Measurements from ENCODE around the gene ABLIM3.

- PRO-cap = no peak
Measured at GRCh38 chr5:147510463-147510826, 577 bp upstream of the DPYSL3 start.

DNA sequence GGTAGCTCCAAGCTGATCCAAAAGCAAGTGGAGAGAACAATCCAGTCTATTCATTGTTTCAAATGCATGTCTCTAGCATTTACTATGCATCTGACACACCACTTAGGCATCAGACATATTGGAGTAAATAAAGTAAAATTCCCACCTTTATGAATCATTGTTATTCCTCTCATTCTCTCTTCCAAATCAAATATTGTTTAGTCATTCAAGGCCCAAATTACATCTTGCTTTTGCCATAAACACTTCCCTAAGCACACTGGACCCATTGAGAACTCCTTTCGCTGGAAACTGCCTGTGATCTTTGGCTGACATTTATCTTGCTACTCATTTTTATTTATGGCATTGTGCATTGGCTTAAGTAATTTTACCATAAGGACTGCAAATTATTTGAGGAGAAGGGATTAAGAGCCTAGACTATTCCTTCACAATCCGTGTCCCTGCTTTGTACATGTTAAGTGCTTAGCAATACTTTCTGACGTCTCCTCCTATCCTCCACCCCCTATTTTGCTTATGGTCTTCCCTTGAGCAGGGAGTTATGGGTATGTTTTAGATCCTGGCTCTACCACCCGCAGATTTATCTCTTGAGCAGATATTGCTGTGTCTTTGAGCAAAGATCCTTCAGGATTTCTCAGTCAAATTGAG is 7.4 kb downstream of the C5orf46 start:
- PRO-cap = no peak

- PRO-cap = no peak
Measured at GRCh38 chr5:147911437-147911796, 5.1 kb upstream of the C5orf46 start.

DNA sequence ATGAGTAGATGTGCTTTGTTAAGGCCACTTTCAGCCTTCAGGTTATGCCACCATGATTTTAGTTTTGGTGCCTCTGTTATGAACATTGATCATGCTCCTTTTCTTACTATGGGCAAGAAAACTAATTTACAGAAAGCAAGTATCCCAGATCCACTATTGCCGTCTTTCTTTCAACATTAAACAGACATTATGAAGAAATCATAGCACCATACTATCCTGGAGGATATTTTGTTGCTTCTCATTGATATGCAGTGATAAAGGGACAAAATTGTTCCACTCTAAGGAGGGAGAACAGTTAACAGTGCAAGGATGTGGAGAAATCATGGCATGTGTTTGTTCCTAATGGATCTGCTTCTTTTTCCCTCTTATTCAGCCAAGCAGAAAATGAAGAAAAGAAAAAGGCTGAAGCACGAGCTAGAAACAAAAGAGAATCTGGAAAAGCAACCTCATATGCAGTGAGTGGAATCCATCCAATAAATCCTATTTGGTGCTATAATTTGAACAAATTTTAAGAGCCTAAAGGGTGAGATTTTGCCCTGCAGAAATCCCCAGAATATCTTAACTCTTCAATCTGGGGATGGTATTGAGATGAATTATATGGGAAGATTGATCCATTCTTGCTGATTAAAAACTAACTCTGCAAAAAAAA is 35.2 kb downstream of the SPINK5 start:
- PRO-cap = no peak

GRCh38 chr5:148131020-148131604 is 37.2 kb upstream of the SPINK14 start:
- PRO-cap = no peak

GRCh38 chr5:148827245-148828195 is 1.1 kb downstream of the ADRB2 start:
- PRO-cap = no peak

- PRO-cap = no peak
Measured at GRCh38 chr5:148829799-148830411, 3.5 kb downstream of the ADRB2 start.

DNA sequence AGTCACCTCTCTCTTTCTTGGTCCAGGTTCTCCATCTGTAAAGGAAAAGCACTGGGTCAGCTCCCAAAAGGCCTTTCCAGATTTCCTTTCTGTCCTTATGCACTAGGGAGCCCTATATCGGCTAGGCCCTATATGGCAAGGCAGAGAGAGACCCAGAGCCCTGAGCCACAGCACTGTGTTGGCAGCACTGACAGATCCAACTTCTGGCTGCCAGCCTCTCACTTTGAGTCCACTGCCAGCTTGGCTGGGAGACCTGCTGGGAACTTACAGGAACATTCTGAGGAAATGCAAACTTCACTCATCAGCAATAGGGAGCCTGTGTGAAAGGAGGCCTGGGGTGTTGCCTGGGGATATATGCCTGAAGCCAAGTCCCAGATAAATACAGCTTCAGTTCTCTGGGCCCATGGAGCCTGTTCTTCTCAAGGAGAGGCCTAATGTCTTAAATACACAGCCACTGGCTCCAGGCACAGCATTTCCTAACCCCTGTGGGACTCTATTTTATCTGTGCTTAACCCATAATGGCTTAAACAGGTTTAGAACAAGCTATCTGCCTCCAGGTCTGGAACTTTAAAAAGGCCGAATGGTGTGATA is 78.0 kb downstream of the ADRB2 start:
- PRO-cap = no peak

GRCh38 chr5:148912452-148913553 is 86.4 kb downstream of the ADRB2 start:
- PRO-cap = no peak

GRCh38 chr5:148915503-148915789 is 89.0 kb downstream of the ADRB2 start:
- PRO-cap = no peak

DNA sequence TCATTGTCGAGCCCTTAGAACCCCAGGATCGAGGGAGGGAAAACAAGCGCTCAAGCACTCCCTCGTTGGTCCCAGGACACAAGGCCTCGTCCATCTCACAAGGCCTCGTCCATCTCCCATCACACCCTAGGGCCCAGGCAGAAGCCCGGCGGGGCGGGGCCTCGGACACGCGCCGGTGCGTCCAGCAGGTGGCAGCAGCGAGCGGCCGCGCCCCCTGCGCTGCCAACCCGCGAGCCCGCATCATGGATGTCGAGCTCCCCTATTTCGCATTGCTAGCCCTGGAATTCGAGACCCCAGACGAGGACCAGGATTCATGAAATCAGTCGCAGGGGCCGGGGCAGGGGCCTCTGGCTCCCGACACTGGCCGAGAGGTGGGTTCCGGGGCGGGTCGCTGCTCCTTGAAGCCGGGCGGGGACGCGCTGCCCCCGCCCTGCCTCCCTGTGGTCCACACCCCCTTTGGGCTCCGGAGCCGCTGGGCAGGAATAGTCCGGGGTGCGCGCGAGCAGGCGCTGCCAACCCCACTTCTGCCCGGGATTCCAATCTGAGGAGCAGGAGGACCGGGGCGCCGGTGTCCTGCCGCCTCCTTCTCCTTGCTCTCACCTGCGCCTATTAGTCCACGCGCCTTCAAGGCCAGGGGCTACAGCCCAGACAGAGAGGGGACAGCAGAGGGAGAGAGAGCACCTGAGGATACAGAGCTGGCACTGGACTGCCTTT is at the start of gene ABLIM3:
Gene ABLIM3 (plus strand): TSS at position 210 of the 714 bp plus-strand sequence.
- PRO-cap = bidirectional peak, plus-strand start at position 296 of the sequence, minus-strand start at position 116 of the sequence

DNA sequence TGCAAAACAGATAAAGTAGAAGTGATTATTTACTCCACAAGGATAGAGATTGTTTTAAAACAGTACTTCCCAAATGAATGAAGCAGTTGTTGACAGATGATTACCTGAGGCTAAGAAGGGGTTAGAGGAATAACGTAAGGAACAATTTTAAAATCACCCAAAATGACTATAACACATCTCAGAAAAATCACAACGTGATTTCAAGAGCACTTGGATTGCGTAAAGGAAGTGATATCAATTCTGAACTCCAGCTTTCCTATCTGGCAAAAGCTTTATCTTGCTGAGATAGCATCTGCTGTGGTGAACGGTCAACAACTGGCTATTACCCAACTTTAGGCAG is 9.0 kb downstream of the ABLIM3 start:
- PRO-cap = no peak

DNA sequence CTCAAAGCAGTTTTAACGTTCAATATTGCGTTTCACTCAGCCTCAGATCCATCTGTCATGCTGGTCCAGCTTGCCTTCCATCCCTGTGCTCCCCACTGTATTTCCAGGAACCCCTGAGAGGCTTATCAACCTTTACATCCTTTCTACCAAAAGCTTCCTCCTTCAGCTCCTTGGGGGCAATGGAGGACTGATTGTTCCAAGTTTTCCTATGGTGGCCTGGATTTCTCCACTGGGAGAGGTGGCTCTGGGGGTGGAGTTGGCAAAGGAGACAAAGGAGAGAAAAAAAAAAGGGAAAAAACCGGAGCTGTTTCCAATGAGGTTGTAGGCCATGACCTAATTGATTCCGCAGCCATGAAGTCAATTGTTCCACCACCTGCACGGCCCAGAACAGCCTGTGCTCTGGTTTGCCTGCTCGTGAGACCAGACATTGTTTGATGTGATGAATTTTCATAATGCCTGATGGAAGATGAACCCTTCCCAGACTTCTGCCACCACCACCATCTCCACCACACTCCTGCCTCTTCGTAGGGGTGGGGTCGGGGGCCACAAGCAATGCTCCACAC is 54.1 kb downstream of the ABLIM3 start:
- PRO-cap = no peak

- PRO-cap = no peak
Measured at GRCh38 chr5:149229655-149230044, 42.0 kb upstream of the AFAP1L1 start.

- PRO-cap = no peak
Measured at GRCh38 chr5:149284407-149285031, 12.9 kb downstream of the AFAP1L1 start.

DNA sequence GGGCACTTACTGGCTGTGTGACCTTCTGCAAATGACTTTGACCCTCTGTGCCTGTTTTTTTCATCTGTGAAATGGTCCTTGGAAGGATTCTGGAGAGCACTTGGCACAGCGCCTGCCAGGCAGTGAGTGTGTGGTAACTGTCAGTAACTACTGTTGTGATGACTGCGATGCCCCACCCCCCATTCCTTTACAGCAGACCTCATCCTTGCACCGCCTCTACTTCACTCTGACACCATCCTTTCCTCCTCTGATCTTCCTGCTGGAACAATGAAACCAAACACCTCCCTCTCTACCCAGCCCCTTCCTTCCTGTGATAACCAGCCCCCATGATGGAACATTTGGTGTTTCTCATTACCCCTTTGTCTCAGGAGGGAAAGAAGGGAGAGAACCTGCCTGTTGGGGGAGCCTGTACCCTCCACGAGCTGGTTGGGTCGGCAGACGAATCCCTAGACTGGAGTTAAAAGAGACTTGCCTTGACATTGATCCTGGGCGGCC is 34.4 kb upstream of the GRPEL2 start:
- PRO-cap = no peak

DNA sequence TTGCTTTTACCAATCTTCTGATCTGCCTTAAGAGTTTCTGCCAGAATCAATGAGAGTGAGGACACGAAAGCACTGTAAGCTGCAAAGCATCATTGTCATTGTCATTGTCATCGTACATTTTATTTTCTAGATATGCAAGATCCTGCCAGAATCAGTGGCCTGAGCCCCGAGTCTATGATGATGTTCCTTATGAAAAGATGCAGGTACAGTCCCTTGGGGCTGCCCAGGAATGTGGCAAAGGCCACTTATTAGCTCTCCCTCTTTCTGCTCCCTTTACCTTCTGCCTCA is 25.1 kb upstream of the GRPEL2 start:
- PRO-cap = no peak

- PRO-cap = no peak
Measured at GRCh38 chr5:149335394-149335919, 9.8 kb upstream of the GRPEL2 start.

- PRO-cap = no peak
Measured at GRCh38 chr5:149405157-149406180, 26.4 kb upstream of the IL17B start.

- PRO-cap = no peak
Measured at GRCh38 chr5:149409312-149410077, 30.4 kb upstream of the IL17B start.